AG04449 (cell line): ENCODE measurements around the genes RALA and CDK13.

- RRBS = no CpG with 5 or more reads among the region's 11 CpGs
These were observed 190.0 kb downstream of the STARD3NL start for GRCh38 chr7:38367833-38368684.

DNA sequence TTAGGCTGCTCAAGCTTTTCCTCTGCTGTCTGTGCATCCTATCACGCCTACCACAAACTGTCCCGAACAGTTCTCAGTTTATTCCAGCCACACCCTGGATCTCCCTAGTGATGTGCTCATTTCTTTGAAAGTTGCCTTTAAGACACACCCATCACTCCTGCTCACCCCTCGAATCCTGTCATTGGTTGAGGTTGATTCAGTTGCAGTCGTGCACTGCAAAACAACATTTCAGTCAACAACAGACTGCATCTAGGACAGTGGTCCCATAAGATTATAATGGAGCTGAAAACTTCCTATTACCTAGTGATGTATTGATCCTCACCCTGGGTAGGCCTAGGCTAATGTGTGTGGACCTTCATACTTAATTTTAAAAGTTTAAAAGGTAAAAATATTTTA lies 41.5 kb upstream of the AMPH start:
- RRBS = no CpG with 5 or more reads among the region's 4 CpGs

DNA sequence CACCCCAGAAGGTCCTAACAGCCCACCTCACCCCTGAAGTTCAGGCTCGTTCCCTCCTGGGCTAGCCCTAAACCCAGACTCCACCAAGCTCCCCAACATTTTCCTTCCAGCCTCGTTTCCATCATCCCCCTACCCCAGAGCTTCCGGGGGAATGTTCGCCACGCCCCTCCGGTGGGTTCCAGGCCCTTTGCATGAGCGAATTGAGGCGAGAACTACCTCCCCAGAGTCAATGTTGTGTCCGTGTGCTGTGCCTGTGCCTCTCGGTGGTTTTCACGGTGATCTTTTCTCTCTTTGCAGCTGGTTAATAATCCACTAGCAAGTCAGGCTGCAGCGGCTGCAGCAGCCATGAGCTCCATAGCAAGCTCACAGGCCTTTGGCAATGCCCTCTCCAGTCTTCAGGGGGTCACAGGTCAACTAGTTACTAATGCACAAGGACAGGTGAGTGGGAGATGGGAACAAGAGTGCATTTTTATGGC lies 159.9 kb upstream of the YAE1 start:
- RRBS = no CpG with 5 or more reads among the region's 12 CpGs

GRCh38 chr7:39609030-39610309 lies 13.9 kb upstream of the RALA start:
- RRBS = no CpG with 5 or more reads among the region's 43 CpGs

DNA sequence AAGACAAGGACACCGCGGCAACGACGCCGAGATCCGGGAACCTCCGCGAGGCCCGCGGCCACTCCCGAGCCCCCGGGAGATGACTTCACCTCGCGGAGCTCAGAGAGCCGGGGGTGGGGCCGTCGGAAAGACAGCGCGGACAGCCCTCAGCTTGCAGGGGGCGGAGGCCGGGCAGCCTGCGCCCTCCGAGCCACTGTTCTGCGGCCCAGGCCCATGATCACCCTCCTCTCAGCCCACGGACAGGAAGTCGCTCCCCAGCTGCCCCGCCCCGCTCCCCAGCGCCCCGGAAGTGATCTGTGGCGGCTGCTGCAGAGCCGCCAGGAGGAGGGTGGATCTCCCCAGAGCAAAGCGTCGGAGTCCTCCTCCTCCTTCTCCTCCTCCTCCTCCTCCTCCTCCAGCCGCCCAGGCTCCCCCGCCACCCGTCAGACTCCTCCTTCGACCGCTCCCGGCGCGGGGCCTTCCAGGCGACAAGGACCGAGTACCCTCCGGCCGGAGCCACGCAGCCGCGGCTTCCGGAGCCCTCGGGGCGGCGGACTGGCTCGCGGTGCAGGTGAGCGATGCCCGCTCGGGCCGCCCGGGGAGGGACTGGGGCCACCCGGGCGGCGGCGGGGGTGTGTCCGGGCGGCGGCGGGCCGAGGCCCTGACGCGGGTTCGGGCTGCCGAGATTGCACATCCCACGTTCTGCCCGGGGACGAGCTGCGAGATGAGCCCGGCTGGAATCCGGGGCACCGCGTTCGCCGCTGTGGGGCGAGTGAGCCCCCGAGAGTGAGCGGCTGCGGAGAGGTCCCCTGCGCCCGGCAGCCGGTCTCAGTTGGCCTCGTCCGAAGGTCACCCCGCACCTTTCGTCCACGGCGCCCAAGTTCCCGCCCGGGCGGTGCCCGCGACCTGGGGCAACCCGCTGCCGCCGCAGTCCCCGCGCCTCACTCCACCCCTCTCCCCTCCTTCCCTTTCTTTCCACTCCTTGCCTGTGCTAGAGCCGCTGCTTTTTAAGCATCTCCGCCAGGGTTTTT lies at the start of gene RALA:
TSS of gene RALA (plus strand) at position 297 of the 1,010 bp plus-strand sequence.
- RRBS = 3% methylated on average over 57 of the region's 108 CpGs

DNA sequence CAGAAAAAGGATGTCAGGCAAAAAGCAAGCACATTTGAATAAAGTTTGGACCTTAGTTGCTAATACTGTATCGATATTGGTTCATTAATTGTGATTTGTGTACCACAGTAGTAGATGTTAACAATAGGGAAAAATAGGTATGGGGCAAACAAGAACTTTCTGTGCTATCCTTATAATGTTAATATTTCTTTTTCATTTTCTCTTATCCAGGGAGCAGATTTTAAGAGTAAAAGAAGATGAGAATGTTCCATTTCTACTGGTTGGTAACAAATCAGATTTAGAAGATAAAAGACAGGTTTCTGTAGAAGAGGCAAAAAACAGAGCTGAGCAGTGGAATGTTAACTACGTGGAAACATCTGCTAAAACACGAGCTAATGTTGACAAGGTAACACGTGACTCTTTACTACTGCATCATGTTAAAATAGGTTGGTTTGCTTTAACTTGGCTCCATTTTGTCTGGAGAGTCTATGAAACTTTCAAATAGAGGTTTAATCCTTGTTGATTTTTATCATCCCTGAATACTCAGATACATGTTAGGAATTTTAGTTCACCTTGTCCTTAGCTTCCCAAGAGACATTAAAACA lies 73.2 kb downstream of the RALA start:
- RRBS = no CpG with 5 or more reads among the region's 4 CpGs

DNA sequence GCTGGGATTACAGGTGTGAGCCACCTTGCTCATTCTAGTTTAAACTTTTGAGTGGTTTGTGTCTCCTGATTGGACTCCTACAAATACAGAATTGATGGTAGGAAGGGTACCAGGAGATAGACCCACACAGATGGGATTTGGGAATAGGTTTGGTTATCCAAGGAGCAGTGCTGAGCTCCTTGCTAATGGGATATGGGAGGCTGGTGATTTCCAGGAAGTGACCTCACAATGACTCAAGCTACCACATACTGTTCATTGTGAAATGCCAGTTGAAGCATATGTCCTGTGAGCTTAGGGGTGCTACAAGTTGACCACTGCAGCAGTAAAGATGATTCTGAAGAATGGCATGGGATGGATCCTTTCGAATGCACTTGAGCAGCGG lies 158.1 kb downstream of the RALA start:
- RRBS = no CpG with 5 or more reads among the region's 2 CpGs

GRCh38 chr7:39790960-39791396 lies 159.1 kb upstream of the CDK13 start:
- RRBS = no CpG with 5 or more reads among the region's 3 CpGs

DNA sequence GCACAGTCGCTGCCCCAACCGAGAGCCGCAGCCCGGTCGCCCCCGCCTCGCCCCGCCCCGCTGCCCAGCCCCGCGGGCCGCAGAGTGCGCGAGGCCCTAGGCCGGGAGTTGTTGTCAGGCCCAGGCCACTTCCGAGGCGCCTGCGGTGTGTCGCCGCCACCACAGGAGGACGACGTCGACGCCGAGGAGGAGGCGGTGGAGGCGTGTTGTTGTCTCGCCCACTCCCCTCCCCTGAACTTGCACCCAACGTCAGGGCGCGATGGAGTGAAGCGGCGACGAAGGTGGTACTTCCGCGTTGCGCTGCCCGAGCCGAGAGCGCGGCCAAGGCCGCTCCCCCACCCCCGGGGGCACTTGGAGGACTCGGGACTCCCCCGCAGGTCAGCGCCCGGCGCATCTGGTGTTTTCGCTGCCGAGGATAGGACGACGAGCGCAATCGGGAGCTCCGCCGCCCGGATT lies at the start of gene CDK13:
TSS of gene CDK13 (plus strand) at position 287 of the 456 bp plus-strand sequence.
- RRBS = 3% methylated on average over 30 of the region's 57 CpGs

DNA sequence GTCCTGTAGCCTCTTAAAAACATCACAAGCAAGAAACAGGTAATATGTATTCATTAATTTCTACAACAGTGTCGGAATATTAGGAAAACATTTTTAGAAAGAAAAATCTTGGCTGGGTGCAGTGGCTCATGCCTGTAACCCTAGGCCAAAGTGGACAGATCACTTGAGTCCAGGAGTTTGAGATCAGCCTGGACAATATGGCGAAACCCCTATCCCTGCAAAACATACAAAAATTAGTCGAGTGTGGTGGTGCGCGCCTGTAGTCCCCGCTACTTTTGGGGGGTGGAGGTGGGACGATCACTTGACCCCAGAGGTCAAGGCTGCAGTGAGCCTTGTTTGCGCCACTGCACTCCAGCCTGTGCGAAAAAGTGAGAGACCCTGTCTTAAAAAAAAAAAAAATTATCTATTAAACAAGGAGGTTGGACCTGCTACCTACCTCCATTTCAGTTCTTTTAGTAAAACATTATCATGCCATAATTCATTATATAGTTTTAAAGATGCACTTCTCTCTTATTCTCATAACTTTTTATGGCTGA lies 31.0 kb downstream of the CDK13 start:
- RRBS = no CpG with 5 or more reads among the region's 9 CpGs

DNA sequence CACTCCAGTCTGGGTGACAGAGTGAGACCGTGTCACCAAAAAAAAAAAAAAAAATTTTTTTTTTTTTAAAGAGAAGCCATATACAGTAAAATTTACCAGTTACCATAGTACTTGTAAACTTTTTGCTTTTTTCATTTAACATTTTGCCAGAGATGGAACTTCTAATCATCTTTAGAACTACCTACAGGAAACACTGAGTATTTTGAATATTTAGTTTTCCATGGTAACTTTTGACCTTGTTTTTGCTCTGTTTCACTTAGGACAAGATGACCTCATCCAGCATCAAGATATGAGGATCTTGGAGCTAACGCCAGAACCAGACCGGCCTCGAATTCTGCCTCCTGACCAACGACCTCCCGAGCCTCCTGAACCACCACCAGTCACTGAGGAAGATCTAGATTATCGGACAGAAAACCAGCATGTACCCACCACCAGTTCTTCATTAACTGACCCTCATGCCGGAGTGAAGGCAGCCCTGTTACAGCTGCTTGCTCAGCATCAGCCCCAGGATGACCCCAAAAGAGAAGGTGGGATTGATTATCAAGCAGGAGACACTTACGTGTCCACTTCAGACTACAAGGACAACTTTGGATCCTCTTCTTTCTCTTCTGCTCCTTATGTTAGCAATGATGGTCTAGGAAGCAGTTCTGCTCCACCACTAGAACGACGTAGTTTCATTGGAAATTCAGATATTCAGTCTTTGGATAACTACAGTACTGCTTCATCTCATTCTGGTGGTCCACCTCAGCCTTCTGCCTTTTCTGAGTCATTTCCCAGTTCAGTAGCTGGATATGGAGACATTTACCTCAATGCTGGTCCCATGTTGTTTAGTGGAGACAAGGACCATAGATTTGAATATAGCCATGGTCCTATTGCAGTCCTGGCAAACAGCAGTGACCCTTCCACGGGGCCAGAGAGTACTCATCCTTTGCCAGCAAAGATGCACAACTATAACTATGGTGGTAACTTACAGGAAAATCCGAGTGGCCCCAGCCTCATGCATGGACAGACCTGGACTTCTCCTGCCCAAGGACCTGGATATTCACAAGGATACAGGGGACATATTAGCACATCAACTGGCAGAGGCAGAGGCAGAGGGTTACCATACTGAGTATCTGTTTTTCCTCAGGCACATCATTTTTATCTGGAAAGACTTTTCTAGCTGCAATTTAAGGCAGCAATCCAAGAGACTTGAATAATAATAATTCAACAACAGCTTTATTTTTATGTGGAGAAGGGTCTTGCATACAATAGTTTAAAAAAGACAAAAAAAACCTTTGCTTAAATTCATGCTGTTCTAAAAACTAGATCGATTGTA lies 40.1 kb downstream of the MPLKIP start:
- RRBS = no CpG with 5 or more reads among the region's 14 CpGs

GRCh38 chr7:40815423-40815935 lies 680.7 kb downstream of the SUGCT start:
- RRBS = no CpG with 5 or more reads among the region's 4 CpGs

GRCh38 chr7:41107623-41108028 lies 595.3 kb downstream of the INHBA start:
- RRBS = no CpG with 5 or more reads among the region's 8 CpGs

- RRBS = 96% methylated on average over 5 of the region's 25 CpGs
These were observed 553.4 kb downstream of the INHBA start for GRCh38 chr7:41149385-41149937.

- RRBS = 2% methylated on average over 5 of the region's 15 CpGs
These were observed 3.4 kb downstream of the INHBA start for GRCh38 chr7:41699239-41700072.

DNA sequence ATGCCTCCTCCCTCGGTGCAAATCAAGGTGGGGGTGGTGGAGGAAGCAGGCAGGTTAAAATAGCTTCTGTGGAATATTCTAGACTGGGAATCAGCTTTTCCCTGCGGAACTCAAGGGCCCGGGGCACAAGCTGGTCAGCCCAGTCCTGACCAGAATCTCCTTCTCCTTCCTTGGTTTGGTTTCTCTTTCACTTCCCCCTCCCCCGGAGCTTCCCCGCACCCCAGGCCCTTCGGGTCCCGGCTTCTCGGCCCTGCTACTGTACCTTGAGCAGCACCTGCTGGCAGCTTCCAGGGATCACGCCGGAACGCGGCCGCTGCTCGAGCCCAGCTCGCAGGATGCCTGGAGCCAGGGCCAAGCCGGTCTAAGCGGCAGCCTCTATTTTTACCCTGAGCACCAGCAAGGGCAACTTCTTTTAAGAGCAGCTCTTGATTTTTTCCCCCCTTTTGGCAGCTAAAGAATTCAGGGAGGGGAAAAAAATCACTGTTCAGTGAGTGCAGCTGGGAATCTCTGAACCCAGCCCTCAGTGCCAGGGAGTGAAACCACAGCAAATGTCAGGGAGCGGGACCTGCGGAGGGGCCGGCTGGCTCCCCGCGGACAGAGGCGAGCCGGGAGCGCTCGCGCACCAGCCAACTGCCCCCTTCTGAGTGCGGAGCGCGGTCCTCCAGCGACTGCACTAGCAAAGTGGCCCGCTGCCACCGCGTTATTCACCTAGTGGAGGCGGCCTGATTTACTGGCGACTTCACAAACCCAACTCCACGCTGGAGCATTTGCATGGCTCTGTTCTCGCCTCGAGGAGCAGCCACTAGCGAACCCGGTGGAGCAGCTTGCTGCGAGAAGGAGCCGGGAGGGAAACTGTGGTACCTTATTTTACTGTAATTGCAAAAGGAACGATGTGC lies 2.4 kb upstream of the INHBA start:
- RRBS = 3% methylated on average over 12 of the region's 44 CpGs

DNA sequence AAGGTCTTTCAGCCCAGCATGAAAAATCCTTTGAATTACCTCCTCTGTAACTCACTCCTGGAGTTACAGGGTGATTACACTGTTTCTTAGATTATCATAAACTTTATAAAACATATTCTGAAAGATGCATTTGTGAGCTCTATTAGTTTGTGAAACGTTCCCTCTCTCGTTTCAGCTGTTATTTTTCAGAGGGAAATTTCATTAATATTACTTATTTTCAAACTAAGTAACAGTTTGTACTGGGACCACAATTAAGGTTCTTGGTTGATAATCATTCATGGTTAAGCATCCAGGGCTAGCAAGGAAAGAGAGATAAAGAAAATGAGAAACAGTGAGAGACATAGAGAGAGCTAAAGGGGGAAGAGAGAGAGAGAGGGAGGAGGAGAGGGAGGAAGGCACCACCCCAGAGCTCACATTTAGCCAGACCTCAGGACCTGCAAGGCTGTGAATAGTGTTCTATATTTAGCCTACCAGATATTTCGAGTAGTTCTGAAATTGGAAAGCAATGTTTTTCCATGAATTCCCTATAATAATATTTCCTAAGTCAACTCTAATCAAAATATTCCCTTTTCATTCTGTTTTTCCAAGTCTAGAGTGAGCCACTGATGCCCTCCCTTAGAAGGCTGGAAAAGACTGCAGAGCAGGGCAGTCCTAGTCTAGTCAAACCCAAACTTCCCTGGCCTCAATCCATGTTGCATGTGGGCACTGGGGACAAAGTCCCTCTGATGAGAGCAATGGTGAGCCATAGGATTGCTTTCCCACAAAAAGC lies 119.3 kb upstream of the INHBA start:
- RRBS = no CpG with 5 or more reads among the region's 3 CpGs

- RRBS = no CpG with 5 or more reads among the region's 12 CpGs
These were observed 178.8 kb upstream of the INHBA start for GRCh38 chr7:41881557-41882213.

GRCh38 chr7:42227843-42228963 lies 8.8 kb downstream of the GLI3 start:
- RRBS = 11% methylated on average over 19 of the region's 59 CpGs

- RRBS = 2% methylated on average over 14 of the region's 76 CpGs
These were observed 586 bp downstream of the GLI3 start for GRCh38 chr7:42236271-42236975.